Breast epithelium (tissue), 2 donors: ENCODE measurements around a stretch of chr12.

GRCh38 chr12:10709644-10710452 lies 13.3 kb downstream of the YBX3 start:
- PRO-cap, result no peak
- RAMPAGE, long total RNA, 2 experiments, result no peak in any of the 2 experiments

DNA sequence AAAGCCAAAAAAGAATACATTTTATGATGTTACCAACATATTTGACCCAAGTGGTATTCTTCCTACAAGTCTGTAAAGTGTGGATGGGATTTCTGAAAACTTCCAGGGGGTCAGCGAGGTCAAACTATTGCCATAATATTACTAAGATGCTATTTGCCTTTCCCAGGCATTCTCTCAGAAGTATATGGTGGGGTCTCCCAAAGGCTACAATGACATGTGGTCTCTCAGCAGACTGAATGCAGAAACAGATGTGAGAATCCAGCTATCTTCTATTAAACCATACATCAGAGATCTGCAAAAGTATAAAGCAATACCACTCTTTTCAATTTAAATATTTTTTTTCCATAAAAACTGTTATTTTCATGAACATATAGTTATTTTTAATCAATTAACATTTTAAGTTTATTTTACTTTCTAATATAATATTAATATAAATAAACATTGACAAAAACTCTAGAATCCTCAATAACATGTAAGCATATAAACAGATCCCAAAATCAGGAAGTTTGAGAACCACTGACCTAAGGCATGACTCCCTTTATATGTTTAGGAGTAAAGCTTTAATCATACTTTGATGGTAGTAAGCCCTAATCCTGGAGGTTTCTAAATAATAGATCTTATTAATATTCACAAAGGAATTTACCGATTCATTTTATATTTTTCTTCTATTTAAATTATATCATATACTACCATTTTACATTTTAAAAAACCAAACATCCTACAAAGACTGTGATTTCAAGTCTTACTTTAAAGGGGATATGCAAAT lies 12.4 kb downstream of the YBX3 start:
- PRO-cap, result no peak
- RAMPAGE, long total RNA, 2 experiments, result no peak in any of the 2 experiments

DNA sequence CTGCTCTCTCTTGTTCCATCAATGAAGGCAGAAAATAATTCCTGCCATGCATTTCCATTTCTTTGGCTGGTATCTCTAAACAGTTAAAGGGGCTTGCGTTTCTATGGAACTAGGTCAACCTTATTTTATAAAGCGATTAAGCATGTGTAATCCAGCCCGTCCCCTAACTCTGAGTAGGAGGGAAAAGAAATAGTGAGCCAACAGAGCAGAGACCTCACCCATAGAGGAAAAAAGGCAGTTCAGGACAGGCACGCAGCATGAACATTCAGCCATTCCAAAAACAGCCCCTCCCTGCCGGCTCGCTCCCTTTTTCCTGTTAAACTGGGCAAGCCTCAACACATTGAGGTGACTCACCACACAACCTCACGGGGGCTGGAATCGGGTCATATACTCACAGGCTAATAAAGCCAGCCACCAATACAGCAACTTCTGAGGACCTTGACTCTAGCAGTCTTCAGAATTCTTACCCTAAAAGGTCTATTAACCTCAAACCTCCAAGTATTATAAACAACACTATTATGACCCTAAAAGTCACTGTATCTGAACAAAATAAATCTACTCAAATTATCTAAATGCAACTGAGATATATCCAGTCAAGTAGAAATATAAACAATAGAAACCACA lies 6.5 kb downstream of the YBX3 start:
- PRO-cap, result no peak
- RAMPAGE, long total RNA, 2 experiments, result no peak in any of the 2 experiments

GRCh38 chr12:10720618-10721336 lies 2.3 kb downstream of the YBX3 start:
- PRO-cap, result no peak
- RAMPAGE, long total RNA, 2 experiments, result no peak in any of the 2 experiments

- PRO-cap, result no peak
- RAMPAGE, long total RNA, 2 experiments, result no peak in any of the 2 experiments
Measured at GRCh38 chr12:10749790-10750726, 26.9 kb upstream of the YBX3 start.

DNA sequence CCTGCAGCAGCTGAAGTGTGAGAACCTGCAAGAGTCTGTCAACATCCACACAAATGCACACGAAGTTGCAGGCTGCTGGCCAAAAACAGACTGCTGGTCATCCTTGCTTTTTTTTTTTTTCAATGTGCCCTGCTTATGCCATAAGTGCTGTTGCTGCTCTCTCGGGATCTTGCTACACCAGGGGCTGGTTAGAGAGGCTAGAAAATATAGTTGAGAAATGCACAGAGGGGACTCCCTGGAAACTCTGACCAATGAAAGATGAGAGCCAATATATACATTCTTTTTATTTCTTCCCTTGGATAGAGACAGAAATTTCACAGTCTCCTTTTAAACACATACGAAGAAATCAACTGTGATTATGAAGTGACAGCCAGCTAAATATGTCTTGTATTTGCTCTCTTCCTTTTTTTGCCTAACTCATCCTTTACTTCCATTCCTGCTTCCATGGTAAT lies 16.7 kb upstream of the TAS2R30 start:
- PRO-cap, result no peak
- RAMPAGE, long total RNA, 2 experiments, result no peak in any of the 2 experiments

DNA sequence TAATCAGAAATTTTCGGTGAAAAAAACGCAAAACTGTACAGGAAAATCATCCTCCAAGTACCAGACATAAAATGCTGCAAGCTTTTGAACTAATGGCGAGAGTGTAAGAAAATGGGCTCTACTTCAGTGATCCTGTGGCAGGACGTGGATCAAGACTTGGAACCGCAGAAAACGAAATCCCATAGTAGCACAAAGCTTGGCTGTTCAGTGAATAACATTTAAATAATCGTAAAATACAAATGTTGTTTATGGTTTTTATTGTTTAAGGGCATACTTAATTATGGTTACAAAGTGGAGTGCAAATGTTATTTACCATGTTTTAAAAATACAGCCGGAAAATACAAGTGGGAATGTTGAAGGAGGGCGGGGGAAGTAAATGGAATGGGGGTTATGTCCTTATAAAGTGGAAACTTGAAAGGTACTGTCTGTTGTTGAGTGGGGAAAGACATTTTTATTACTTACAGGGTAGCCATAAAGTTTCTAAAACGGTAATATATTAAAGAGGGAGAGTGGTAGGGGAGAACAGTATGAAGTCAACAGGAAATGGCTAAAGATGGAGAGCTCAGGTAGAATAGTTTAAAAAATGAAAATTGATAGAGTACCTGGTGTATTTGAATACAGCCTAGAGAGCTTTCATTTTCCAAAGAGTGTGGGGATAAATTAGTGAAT lies 1.2 kb downstream of the SMIM10L1 start:
- PRO-cap, result no peak
- RAMPAGE, long total RNA, 2 experiments, result no peak in any of the 2 experiments

DNA sequence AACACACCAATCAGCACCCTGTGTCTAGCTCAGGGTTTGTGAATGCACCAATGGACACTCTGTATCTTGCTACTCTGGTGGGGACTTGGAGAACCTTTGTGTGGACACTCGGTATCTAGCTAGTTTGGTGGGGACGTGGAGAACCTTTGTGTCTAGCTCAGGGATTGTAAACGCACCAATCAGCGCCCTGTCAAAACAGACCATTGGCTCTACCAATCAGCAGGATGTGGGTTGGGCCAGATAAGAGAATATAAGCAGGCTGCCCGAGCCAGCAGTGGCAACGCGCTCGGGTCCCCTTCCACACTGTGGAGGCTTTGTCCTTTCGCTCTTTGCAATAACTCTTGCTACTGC lies 101.7 kb upstream of the ETV6 start:
- PRO-cap, result no peak
- RAMPAGE, long total RNA, 2 experiments, result no peak in any of the 2 experiments

DNA sequence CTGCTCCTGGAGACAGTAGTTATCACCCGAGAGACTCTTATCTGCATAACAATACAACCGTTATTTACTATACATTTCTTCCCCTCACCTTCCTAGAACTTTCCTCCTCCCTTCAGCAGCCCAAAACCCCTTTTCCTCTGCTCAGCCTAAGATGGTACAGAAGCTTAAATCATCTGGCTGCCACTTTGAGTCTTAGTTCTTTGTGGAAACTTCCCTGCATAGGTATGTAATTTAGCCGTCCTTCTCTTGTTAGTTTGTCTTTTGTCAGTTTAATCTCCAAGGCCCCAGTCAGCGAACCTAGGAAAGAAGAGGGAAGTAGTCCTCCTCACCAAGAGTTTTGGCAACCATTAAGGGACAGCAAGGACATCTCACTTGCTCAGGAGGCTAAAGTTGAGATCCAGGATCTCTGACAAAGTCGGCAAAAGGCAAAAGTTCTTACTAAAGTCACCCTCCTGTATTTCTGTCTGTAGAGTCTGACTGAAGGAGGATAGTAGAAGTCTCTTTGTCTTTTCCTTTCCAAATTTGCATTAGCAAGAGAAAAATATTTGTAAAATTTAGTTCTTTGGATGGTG lies 40.2 kb upstream of the ETV6 start:
- PRO-cap, result no peak
- RAMPAGE, long total RNA, 2 experiments, result no peak in any of the 2 experiments

GRCh38 chr12:11718665-11719637 lies 69.5 kb downstream of the ETV6 start:
- PRO-cap, result no peak
- RAMPAGE, long total RNA, 2 experiments, result no peak in any of the 2 experiments

DNA sequence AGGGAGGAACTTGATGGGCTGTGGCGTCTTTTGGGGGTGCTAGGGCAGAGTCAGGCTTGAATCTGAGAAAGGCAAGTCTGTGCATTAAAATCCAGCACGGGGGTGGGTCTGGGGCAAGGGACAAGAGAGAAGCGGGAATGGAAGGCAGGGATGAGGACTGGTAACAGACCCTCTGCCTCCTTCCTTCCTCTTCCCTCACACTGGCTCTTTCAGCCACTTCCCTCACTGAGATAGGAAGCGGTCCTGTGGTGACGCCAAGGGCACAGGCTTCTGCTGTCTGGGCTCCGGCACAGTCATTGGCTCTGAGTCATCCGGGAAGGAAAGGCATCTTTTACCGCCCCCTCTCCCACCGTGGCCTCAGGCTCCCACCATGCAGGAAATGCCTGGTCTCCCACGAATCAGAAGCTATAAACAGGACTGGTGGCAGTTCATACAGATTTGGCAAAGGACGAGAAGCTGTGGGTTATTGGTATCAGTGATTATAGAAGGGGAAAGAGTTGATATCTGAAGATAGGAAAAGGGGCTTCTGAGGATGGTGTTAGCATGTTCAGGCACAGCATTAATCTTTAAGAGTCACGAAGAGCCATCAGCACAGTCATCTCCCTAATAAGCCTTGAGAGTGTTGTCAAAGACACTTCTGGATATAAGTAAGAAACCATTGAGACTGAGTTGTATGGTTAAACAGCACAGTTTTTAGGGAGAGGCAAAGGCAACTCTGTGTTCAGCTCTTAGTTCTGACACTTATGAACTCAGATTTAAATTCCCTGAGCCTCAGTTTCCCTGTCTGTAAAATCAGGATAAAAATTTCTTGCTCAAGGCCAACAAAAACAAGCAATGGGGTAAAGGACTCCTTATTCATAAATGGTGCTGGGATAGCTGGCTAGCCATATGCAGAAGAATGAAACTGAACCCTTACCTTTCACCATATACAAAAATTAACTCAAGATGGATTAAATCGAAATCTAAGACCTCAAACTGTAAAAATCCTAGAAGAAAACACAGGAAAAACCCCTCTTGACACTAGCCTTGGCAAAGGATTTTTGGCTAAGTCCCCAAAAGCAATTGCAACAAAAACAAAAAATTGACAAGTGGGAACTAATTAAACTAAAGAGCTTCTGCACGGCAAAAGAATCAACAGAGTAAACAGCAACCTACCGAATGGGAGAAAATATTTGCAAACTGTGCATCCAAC lies 70.6 kb downstream of the ETV6 start:
- PRO-cap, result unidirectional peak, minus-strand start at position 202 of the sequence
- RAMPAGE, long total RNA, 2 experiments, result no peak in any of the 2 experiments

DNA sequence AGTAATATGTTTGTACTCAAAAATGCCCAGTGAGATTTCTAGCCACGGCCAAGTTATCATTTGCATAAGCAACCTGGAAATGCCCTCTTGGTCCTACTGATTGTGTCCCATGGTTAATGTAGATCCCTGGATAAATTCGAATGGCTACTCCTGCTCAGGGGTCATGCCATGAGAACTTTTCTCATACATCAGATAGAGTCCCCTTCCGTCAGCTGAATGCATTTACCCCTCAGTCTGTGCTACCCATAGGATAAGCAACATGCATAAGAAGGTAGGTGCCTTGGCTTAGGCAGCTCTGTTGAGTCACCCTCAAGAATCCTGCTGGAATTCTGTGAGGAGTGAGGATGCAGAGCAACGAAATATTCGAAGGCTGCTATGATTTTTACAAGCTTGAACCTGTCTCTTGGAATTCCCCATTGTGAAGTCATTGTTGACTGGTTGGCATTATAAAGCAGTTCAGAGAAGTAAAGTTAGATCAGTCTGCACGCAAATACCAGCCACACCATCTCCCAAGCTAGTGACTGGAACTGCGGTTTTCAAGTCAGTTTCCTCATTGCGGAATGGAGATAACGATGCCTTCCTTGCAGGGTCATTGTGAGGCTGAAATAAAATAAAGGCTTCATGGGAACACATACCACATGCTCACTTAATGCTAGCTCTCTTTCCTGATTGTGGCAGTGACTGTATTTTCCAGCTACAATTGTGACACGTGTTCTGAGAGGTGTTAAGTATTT lies 96.5 kb downstream of the ETV6 start:
- PRO-cap, result no peak
- RAMPAGE, long total RNA, 2 experiments, result no peak in any of the 2 experiments

GRCh38 chr12:11763047-11763534 lies 113.6 kb downstream of the ETV6 start:
- PRO-cap, result no peak
- RAMPAGE, long total RNA, 2 experiments, result no peak in any of the 2 experiments

DNA sequence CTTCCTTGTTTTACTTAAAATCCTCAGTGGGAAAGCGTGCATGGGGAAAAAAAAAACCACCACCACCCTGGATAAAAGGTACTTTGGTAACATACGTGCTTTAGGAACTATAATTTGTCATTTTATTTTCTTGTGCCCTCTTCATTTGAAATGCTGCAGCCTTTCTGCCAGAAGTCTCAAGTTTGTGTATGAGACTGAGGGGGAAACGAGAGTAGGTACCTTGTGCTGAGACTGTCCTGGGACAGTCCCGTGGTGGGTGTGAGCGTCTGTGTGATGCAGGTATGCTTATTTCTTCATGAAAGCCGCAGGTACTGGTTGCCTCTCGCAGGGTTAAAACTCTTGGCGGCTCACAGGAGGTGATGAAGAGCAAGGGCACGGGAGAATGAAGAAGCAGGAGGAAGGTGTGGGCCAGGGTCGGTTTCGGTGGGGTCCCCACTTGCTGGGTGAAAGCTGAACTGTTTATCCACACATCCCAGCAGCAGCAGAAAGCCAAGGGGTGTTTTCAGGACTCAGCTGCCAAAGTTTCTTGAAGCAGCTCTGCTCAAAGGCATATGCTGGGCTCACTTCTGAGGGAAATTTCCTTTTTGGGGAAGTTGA lies 116.3 kb downstream of the ETV6 start:
- PRO-cap, result no peak
- RAMPAGE, long total RNA, 2 experiments, result no peak in any of the 2 experiments

GRCh38 chr12:11798706-11799296 lies 149.3 kb downstream of the ETV6 start:
- PRO-cap, result no peak
- RAMPAGE, long total RNA, 2 experiments, result no peak in any of the 2 experiments

DNA sequence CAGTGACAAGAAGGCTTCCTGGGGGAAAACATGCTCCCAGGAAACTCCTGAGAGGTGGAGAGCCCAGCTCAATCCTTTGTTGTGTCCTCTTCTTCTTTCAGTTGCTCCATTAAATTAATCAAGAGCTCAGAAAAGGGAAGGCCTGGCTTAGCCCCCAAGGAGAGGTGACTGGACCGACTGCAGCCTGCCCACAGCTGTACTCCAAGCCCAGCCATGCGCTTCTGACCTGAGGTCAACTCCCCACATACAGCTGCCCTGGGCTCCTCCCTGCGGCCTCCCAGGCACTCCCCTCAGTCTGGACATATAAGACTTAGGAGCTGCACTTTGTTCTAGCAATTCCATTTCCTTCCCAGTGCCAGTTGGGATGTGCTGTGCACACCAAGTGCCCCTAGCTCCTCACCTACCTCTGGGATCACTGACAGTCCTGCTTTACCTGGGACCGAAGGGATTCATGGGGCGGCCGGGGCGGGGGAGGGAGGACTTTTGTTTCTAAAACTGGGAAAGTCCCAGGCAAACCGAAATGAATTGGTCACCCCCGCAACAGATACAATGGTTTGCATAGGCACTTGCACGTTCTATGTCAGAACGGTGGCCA lies 59.4 kb upstream of the BCL2L14 start:
- PRO-cap, result no peak
- RAMPAGE, long total RNA, 2 experiments, result no peak in any of the 2 experiments

DNA sequence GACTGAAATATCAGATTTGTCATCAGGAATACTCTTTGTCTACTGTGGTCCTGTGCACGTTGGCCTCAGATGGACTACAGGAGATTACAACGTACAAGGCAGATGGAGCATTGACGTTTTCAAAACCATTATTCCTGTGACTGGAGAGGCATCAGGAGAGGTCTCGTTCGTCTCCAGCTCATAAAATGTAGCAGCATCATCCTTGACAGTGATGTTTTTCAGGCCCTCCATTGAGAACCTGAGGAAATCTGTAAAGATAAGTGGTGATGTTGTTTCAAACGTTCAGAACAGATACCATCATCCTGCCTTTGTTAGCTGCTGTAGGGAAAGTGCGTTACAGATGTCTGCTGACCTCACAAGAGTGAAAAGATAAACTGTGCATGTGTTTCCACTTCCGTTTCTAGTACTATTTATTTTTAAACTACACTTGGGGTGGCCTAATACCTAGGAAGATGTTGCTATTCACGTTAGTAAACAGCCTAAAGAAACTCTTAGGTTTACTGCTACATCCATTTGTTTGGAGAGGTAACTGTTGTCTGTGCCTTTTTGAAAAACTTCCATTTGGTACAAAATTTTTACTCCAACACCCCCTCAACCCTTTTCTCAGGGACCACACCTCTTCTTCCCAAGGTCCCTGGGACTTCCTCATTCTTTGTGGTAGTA lies 28.4 kb downstream of the BCL2L14 start:
- PRO-cap, result no peak
- RAMPAGE, long total RNA, 2 experiments, result no peak in any of the 2 experiments

GRCh38 chr12:12180939-12181668 lies 85.7 kb downstream of the LRP6 start:
- PRO-cap, result no peak
- RAMPAGE, long total RNA, 2 experiments, result no peak in any of the 2 experiments

DNA sequence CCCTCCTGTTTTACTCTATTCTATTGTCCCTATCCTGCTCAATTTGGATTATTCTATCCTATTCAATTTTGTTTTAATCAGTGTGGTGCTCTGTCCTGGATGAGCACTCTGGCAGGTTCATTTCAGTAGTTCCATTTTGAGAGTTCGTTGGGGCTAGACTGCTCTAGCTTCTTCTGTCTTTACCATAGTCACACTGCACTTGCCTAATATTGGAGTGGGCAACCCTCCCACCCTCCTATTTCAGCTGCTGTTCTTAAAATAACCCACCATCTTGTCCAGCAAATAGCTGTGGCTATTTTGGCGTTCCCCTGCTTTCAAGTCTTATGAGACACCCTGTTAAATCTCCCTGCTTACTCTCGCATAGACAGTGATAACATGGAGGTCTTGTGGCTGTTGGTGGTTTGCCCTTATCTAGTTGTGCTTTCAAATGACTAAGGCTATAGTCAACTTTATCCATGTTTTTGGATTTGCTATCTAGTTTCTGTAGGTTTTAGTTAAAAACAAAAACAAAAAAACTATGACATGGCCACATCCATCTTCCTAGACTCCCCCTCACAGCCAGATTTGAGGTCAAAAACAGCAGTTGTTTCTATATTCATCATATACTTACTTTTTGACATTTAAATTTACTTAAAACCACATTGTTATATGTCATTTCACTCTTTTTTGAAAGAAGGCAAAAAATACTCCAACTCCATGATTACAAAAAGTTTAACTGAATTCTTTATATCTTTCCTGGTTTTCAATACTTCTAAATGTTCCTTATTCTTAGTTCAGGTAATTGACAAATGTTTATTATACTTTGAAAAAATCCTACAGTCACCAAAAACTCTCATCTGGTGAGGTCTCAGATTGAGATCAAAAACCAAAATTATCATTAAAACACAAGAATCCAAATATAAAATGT lies 65.4 kb downstream of the LRP6 start:
- PRO-cap, result no peak
- RAMPAGE, long total RNA, 2 experiments, result no peak in any of the 2 experiments

- PRO-cap, result no peak
- RAMPAGE, long total RNA, 2 experiments, result no peak in any of the 2 experiments
Measured at GRCh38 chr12:12405678-12406361, 48.9 kb downstream of the BORCS5 start.